M059J (cell line): ENCODE data around the genes AOC1 and FASTK.

DNA sequence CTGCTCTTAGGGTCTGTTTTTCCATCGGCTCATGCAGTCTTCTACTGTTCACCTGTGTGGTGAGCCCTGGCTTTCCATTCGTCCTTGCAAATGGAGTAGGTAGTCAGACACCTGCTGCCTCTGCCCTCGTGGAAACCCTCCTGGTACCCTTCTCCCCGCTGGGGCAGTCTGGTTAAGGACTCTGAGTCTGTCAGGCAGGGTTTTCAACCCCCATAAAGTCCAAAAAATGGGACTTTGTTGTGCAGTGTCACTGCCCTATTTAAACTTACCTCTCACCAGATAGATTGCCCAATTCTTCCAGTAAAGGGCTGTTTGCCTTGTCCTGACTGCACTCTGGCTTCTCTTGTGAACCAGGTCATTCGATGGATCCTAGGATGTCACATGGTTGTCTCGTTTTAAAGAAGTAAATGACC, 22.2 kb downstream of the TMEM176B start:
- RAMPAGE, long total RNA = no peak

DNA sequence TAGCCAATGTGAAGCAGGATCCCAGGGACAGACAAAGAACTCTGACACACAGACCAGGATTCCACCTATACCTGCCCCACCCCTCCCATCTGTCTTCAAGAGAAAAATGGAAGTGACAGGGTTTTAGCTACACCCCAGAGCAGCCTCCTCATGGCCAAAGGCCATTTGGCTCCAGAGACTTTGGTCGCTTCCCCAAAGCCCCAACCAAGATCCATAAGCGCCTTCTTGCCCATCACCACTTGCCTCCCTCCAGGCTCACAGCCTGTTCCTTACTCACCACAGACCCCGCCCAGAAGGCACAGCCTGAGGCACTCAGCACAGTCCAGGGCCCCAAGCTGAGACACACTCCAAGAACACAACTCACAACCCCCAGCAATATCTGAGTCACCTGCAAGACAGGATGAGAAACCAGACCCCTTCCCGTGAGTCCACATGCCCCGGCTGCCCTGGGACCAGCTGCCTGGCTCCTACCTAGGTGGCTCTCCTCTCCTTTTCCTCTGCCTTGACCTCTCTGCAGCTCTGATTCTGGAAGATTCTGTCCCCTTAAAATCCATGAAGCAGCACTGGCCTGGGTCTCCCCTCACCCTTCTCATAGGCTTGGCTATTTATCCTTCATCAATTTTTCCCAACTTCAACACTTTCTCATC, 6.4 kb downstream of the TMEM176B start:
- RAMPAGE, long total RNA = no peak

DNA sequence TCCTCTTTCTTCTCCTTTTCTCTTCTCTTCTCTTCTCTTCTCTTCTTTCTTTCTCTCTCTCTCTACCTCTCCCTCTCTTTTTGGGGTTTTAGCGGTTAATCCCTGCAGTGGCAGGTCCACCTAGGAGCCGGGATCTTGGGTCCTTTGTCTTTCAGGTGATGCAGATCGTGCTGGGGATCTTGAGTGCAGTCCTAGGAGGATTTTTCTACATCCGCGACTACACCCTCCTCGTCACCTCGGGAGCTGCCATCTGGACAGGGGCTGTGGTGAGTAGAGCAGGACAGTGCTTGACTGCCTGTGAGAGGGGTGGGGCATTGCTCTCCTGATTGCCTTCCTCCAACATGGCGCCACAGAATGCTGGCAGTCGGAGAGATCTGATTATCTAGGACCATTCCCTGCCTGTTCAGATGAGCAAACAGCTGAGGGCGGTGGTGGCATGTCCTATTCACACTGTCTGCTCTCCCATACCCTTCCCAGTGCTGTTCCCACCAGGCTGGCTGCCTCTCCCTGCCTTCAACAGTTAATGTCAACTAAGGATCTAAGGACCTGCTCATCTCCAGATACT, 1.6 kb downstream of the TMEM176A start:
- RAMPAGE, long total RNA = no peak

- RAMPAGE, long total RNA = no peak
Observed at GRCh38 chr7:150825919-150826961, 25.7 kb downstream of the TMEM176A start.

GRCh38 chr7:150852328-150852695, at the start of gene AOC1:
Gene AOC1 (plus strand): TSS chr7:150852517.
- RAMPAGE, long total RNA = no peak

DNA sequence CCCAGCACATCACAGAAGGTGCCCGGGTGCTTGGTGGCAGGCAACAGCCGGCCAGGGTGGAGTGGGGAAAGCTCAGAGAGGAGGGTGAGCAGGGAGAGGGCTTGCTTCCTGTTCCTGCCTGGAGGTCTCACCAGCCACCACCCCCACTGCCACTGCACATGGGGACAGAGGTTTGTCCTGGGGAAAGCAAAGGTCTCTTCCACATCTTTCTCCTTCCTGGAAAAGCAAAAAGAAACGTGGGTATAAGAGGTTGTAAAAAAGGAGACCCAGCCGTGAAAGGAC, 320 bp downstream of the AOC1 start:
- RAMPAGE, long total RNA = no peak

- RAMPAGE, long total RNA = no peak
Observed at GRCh38 chr7:150949559-150950292, 28.4 kb downstream of the KCNH2 start.

GRCh38 chr7:150960976-150961267, 17.2 kb downstream of the KCNH2 start:
- RAMPAGE, long total RNA = no peak

DNA sequence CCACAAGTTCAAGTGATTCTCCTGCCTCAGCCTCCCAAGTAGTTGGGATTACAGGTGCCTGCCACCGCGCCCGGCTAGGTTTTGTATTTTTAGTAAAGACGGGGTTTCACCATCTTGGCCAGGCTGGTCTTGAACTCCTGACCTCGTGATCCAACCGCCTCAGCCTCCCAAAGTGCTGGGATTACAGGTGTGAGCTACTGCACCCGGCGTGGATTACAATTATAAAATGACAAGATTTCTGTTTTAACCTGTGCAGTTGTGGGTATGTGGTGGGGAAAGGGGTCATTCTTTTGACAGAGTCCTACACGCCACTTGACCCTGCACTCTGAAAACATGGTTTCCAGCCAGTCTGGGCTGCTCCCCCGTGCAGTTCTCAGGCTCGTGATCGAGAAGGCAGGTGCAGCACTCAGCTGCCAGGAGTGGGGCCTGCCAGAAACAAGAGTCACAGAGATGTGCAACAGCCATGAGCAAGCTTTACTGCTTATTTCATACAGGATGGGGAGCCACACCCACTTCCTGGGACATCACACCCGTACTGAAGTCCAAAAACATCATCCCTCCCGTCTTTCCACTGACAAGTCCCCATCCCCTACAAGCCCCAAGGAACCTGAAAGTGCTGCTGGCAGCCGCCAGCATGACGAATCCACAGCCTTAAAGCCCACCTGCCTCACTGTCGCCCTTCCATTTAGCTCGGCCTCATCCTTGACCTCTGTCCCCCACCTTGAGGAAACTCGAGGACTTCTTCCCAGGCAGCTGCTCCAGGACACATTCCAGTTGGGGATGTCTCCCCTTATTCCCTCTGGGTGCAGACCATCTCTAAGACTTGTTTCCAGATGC, 9.4 kb downstream of the ATG9B start:
- RAMPAGE, long total RNA = no peak

DNA sequence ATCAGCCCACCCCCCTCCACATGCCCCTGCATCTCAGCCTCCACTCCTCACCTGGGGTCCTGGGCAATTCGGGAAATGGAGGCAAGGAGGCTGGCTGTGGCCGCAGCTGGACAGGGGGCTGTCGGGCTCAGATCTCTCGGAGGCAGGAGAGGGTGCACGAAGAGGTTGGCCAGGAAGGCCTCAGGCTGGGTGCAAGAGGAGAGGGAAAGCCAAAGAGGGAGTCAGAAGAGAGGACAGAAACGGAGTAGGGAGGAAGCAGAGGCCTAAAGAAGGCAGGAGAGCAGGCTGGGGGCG, 7.7 kb downstream of the ATG9B start:
- RAMPAGE, long total RNA = no peak

DNA sequence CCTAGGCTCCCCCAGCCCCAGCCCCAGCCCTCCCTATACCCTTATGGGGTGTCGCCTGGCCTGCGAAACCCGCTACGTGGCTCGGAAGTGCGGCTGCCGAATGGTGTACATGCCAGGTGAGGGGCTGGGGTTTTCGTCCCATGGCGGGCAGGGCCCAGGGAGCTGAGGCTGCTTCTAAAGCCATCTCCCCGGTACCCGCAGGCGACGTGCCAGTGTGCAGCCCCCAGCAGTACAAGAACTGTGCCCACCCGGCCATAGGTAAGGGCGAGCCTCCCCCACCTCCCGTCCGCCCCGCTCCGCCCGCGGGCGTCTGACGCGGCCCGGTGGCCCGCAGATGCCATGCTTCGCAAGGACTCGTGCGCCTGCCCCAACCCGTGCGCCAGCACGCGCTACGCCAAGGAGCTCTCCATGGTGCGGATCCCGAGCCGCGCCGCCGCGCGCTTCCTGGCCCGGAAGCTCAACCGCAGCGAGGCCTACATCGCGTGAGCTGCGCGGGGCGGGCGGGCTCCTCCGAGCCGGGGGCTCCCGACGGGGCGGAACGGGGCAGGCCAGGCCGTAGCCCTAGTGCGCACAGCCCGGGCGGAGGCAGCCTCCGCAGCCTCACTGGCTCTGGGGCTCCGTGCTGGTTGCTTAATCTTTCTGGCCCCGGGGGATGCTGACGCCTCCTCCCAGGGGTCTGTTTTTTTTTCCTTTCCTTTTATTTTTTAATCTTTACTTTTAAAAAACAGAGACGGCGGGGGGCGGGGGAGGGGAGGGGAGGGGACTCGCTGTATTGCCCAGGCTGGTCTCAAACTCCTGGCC, 2.7 kb downstream of the ASIC3 start:
- RAMPAGE, long total RNA = no peak

GRCh38 chr7:151080691-151081788, at the start of gene FASTK:
Gene FASTK (minus strand): TSS chr7:151080809.
- RAMPAGE, long total RNA = no peak

DNA sequence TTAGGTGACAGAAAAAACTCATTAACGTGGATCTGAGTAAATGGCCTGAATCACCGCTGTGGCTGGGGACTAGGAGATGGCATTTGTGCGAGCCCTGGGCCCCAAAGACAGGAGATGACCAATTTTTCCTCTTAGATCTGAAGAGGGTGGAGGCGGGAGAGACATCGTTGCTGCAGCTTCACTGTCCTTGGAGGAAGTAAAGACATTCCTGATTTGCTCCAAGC, 2.0 kb downstream of the AGAP3 start:
- RAMPAGE, long total RNA = no peak

GRCh38 chr7:151113260-151114273, 27.3 kb downstream of the AGAP3 start:
- RAMPAGE, long total RNA = no peak

DNA sequence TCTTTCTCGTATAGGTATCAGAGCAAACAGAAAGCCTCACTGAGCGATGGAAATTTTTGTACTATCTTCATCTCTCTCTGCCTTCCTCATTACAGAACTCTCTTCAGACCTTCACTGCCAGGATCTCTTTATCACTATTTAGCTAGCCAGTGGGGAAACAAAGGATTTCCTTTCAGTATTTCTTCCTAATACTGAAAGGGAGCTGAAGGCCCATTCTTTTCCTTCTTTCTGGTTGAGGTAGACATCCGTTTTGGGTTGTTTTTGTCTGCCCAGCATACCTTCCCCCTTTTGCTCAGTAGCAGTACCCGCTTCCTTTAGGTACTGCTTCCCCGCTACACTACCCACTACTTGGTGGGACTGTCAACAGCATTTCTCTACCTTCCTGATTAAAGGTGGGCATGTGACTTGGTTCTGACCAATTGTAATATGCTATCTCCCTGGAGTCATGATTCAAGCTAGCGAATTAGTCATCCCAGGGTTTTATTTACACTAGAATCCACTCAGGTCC, 10.1 kb downstream of the GBX1 start:
- RAMPAGE, long total RNA = no peak

GRCh38 chr7:151210521-151210776, 161 bp upstream of the H2BK1 start:
- RAMPAGE, long total RNA = no peak

GRCh38 chr7:151238611-151239283, 6.5 kb downstream of the CHPF2 start:
- RAMPAGE, long total RNA = no peak

DNA sequence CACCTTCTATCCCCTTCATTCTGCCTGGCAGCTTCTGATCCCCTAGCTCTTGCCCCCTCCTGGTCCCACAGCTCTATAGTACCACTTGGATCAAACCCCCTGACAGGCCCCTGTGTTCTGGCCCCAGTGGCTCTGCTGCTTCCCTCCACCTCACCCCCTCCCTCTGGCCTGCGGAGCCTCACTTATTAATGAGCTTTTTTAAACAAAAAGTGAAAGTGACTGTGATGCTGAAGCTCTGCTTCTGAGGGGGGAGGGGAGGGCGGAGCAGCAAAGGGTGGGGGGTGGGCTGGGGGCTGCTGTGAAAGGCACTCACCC, 5.2 kb downstream of the SMARCD3 start:
- RAMPAGE, long total RNA = no peak

GRCh38 chr7:151275986-151276549, 27.6 kb upstream of the SMARCD3 start:
- RAMPAGE, long total RNA = no peak

GRCh38 chr7:151392866-151393246, 17.0 kb downstream of the WDR86 start:
- RAMPAGE, long total RNA = no peak